Temporal lobe (tissue), 2 donors: ENCODE measurements around a stretch of chr4.

DNA sequence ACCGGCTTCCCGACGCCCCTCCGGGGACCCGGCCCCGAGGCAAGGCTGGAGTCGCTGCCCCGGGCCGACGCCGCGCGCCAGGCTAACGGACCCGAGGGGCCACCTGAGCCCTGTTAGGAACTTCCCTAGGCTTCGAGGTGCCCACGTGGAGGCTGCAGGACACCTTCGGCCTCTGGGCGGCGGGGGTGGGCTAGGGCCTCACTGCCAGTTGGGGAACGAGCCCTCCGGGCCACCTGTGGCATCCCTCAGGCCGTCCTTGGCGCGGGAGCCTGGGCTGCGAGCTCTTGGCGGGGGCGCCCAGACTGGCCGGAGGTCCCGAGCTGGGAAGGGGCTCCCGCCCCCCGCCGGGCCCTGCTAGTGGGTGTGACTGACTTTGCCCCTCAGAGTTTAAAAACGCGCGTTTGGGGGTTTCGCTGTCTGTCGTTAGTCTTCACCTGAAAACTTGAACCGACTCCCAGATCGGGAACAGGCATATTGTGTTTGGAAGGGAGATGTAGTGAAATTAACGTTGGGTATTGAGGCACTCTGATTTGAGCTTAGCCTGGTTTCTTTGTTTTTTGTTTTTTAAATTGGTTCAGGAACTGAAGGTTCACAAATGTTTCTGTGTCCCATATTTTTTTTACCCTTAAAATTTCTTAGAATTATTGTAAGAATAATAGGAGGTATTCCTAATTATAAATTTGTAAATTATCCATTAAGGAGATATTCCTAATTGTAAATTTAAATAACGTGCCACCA lies 916 bp downstream of the WWC2 start:
- RAMPAGE, long total RNA, result no peak

DNA sequence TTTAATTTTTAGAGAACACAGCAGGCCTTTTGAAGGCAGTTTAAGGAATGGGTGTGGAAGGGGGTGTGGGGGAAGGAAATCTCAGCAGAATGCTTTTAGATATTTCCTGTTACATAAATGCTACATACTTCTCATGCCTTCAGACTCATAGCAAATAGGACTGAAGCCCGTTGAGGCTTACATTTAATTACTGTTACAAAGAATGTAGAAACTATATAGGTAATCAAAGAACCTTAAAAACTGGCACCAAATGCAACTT lies 66.4 kb downstream of the WWC2 start:
- RAMPAGE, long total RNA, result no peak

GRCh38 chr4:183409950-183410412 lies 34.5 kb upstream of the CDKN2AIP start:
- RAMPAGE, long total RNA, result no peak

DNA sequence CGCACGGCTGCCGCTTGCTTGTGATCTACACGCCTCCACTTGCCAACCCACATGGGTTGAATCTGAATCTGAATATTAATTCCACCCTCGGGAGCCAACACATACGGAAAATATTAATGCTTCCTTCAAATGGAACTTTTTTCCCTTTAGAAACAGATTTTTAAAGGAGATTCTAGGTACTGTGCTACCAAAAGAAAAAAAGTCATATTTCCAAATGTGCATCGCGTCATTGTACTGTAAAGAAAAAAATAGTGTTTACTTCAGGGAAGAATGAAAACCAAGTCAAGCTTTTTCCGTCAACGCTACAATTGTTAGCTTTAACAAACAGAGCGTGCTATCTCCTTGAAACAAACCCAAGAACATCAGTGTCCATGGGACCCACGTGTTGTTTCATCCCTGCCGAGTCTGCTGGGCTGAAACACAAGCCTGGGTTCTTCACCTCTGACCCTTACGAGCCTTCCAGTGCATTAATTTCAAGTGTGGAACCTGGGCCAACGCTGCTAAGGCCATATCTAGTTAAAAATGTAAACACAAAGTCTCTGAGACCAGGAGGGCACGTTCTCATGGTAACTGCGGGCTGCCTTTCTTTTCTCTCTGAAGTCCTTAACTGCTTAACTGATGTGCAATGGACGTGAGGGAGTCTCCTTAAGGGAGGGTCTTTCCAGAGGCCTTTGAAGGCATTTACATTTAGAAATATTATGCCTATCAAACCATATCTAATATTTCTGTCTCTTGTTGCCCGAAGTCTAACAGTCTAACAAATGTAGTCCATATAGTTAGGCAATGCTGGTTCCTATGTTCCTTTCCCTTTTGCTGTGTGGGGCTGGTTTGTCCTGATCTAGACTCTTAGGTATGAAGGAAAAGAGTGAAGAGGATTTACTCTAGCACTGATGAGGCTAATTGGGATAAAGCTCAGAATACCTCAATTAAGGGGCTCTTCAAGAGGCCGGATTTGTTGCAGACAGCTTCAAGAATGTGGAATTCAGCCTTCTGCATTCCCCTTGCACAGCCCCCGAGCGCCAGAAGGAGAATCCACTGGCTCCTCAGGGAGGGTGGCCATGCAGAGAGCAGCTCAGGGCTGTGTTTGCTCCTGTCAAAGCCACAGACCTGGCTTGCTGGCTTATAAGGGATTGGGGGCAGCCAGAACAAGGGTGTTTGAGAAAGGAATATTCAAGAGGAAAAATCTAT lies 36.4 kb downstream of the ING2 start:
- RAMPAGE, long total RNA, result no peak

- RAMPAGE, long total RNA, result no peak
These were observed 99.6 kb downstream of the TRAPPC11 start for GRCh38 chr4:183758713-183759093.

GRCh38 chr4:184009748-184010382 lies 104.8 kb downstream of the STOX2 start:
- RAMPAGE, long total RNA, result no peak

GRCh38 chr4:184028476-184029221 lies 123.5 kb downstream of the STOX2 start:
- RAMPAGE, long total RNA, result no peak

DNA sequence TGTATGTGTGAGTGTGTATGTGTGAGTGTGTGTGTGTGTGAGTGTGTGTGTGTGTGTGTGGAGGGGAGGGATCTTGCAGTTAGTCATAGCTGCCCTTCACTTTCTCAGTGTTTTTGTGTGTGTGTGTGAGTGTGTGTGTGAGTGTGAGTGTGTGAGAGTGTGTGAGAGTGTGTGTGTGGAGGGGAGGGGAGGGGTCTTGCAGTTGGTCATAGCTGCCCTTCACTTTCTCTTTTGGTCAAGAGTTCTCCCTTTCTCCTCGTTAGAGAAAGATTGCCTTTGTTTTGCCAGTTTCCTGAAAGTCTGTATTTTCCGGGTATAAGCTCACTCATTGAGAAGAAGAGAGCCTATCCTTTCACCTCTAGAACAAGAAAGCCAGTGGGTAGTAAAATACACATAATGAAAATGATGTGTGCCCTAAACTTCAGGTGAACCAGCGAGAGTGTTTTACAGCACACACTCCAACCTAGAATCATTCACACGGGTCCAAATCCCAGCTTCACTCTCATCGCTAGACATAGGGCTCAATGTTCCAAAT lies 75.2 kb upstream of the ENPP6 start:
- RAMPAGE, long total RNA, result no peak

DNA sequence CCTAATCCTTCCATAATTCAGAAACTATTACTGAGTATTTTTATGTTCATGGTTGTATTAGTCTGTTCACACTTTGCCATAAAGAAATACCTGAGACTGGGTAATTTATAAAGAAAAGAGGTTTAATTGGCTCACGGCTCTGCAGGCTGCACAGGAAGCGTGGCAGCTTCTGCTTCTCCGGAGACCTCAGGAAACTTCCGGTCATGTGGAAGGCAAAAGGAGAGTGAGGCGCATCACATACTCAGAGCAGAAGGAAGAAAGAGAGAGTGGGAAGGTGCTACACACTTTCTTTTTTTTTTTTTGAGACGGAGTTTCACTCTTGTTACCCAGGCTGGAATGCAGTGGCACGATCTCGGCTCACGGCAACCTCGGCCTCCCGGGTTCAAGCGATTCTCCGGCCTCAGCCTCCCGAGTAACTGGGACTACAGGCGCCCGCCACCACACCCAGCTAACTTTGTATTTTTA lies 115.8 kb upstream of the ENPP6 start:
- RAMPAGE, long total RNA, result no peak

DNA sequence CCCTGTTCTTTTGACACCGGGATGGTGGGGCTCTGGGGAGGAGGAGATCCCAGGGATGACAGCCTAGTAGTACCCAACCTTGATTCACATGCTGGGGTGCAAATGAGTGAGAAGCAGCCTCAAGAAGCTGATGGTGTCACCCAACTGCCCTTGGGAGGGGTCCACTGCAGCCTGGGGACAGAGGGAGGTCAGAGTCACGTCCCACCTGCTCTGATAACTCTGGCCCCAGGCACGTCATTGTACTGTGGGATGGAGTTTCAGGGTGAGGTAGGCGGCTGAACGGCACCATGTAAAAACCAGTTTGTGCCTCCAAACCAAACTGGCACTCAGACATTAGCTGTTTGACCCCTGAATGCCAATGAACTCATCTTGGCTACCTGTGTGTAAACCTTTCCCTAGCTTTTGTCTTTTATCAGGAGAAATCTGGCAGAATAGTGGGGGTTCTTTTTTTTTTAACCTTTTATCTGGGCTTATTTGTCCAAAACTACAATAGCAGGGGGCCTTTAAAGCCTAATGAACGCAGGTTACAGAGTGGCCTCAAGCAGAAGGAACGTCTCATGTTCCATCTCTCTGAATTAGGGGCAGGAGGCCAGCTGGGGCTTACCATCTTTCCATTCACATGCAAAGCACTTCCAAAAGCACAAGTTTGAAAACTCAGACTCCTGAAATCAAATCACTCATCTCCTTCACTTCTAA lies 89.4 kb downstream of the IRF2 start:
- RAMPAGE, long total RNA, result no peak

- RAMPAGE, long total RNA, result no peak
These were observed 77.0 kb downstream of the IRF2 start for GRCh38 chr4:184397320-184397839.

DNA sequence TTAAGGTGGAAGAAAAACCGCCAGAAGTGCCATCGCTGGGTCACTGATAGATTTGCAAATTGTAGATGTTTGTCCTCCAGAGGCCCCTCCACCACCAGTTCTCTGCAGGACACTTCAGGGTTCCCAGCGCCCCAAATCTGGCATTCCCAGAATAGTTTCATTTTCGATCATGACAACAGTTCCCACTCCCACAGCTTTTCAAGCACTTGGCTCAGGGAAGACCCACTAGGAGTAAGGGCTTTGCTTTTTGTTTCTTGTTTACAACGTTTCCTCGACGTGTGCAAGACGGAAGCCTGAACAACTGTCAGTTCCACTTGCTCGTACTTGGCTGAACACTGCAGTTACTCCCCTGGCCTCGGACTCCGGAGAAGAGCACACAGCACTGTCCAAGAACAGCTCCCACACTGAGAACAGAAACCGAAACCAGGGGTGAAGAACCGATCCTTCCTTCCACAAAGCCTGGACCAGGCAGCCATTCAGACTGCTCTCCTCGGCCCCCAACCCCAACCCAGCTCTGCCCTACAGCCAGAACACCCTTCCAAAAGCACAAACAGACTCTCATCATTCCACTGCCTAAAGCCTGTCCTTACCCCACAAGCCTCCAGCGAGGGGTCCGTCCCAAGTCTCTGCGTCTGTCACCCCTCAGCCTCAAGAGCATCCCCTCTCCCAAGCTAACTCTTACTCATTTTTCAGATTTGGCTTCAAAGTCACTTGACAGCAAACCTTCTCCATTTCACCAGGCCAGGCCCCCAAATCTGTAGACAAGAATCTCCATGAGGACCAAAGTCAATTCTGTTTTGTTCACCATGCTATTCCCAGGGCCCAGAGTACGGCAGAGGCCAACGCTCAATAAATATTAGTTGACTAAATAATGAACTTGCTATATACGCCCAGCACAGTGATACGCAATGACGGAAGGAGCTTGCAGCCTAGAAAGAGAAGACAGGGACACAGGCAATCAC lies 25.4 kb downstream of the IRF2 start:
- RAMPAGE, long total RNA, result no peak

DNA sequence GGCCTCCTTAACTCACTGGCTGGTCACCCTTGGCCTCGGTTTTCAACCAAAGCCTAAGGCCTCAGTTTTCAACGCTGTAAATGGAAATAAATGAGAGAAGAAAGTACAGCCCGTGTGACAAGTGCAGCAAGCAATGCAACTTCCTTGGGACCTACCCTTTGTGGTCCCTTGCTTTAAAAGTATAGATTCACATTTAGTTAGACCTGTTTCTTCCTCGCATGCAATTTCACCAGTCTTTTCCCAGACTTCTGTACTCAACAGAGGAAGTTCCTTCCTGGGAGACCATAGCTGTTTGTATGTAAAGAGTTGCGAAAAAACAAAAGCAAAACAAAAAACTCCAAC lies 1.1 kb upstream of the IRF2 start:
- RAMPAGE, long total RNA, result no peak

DNA sequence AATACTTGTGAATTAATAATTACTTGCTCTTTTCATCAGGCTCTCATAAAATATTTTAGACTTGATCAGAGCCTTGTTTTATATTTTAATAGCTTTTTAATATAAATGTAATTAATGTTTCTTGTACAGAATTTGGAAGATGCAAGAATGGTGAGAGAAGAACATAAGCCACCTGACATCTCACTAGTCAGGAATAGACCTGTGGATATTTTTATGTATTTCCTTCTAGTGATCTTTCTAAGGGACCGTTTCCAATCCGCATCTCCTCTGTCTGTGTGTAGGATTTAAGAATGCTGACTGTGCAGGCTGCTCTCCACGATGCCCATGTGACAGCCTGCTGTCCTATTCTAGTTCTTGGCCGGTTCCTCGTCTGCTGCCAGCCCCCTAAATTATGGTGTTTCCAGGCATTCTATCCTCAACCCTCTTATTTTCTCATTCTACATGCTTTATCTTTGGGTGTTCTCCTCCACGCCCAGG lies 3.2 kb upstream of the IRF2 start:
- RAMPAGE, long total RNA, result no peak

- RAMPAGE, long total RNA, result no peak
These were observed 60.1 kb upstream of the IRF2 start for GRCh38 chr4:184534160-184535155.

DNA sequence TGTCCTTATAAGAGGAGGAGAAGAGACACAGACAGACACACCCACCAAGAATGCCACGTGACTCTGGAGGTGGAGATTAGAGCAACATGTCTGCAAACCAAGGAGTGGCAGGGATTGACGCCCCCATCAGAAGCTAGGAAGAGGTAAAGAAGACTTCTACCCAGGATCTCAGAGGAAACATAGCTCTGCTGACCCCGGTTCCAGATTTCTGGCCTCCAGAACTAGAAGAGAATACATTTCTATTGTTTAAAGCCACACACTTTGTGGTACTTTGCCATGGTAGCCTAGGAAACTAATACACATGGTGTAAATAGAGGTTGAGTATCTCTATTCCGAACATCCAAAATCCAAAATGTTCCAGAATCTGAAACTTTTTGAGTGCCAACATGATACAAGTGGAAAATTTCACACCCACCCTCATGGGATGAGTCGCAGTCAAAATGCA lies 70.7 kb upstream of the IRF2 start:
- RAMPAGE, long total RNA, result no peak

- RAMPAGE, long total RNA, result no peak
These were observed 72.9 kb upstream of the IRF2 start for GRCh38 chr4:184546937-184547871.

DNA sequence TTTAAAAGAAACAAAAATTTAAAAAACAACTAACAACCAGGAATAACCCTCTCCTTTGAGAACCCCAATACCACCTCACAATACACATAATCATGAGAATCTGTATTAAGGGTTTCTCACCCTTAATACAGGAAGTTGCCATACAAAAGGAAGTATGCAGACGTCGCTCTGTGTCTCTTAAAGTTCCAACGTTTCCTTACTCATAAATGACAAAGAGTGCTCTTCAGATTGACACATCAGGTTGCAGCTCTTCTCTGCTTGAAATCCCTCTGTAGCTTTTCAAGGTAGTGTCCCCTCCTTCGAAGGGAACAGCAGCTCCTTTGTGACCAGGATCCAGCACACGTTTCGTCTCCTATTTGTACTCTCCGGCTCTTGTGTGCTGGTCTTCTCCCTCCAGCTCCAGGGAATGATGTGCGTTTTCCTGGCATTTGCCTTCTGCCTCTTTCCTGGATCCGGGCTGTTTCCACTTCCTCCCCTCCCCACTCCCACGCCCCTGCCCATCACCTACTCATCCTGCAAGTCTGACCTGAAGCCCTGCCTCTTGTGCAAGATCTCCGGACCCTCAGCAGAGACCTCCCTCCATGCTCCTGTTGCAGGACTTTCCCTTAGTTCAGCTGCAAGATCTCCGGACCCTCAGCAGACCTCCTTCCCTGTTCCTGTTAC lies 74.1 kb upstream of the IRF2 start:
- RAMPAGE, long total RNA, result no peak

DNA sequence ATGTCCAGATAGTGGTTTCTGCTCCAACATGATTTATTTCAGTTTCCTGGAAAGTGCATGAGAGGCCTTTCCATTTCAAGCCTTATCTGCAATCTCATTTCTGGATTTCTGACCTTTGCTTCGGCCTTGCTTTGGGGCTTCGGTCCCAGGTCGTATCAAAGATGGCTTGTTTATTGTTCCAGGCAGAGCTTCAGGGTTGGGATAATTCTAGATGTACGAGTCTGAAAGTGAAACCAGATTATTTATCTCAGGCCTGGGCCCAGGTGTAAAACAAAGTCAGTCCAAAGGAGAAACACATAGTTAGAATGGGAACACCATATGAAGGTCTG lies 17.0 kb downstream of the PRIMPOL start:
- RAMPAGE, long total RNA, result no peak

- RAMPAGE, long total RNA, result no peak
These were observed 27.1 kb upstream of the CENPU start for GRCh38 chr4:184760991-184761350.